Left lung (tissue), 1 donor: Measurements from ENCODE around the gene NKPD1.

DNA sequence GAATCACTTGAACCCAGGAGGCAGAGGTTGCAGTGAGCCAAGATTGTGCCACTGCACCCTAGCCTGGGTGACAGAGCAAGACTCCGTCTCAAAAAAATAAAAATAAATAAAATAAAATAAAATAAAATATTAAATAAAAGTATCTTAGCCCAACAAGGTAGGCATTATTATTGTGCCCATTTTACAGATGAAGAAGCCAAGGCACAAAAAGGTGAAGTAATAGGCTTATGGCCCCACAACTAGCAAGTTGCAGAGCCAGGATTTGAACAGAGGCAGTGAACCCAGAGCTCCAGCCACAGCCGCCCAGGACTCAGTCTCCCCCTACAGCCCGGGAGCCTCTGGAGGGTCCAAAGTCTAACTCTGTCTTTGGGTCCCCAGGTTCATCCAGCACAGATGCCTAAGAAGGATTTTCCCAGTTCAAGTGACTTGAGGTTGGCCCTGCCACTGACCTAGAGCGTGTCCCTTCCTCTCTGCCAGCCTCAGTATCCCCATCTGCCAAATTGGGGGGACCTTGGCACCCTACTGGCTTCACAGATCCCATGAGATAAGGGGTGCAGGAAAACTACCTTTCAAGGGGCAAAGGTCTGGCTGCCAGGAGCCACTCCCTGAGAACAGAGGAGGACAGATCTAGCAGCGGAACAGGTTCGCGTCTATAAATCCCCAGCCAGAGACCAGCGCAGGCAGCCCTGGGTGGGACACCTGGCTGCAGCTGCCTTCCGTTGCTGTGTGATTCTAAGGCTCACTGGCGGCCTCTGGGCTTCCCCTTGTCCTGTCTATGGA is 7.0 kb downstream of the RELB start:
- PRO-cap = no peak

- PRO-cap = bidirectional peak, plus-strand start at chr19:45075711, minus-strand start at chr19:45075392
These were observed 744 bp downstream of the ZNF296 start for GRCh38 chr19:45075483-45075984.

DNA sequence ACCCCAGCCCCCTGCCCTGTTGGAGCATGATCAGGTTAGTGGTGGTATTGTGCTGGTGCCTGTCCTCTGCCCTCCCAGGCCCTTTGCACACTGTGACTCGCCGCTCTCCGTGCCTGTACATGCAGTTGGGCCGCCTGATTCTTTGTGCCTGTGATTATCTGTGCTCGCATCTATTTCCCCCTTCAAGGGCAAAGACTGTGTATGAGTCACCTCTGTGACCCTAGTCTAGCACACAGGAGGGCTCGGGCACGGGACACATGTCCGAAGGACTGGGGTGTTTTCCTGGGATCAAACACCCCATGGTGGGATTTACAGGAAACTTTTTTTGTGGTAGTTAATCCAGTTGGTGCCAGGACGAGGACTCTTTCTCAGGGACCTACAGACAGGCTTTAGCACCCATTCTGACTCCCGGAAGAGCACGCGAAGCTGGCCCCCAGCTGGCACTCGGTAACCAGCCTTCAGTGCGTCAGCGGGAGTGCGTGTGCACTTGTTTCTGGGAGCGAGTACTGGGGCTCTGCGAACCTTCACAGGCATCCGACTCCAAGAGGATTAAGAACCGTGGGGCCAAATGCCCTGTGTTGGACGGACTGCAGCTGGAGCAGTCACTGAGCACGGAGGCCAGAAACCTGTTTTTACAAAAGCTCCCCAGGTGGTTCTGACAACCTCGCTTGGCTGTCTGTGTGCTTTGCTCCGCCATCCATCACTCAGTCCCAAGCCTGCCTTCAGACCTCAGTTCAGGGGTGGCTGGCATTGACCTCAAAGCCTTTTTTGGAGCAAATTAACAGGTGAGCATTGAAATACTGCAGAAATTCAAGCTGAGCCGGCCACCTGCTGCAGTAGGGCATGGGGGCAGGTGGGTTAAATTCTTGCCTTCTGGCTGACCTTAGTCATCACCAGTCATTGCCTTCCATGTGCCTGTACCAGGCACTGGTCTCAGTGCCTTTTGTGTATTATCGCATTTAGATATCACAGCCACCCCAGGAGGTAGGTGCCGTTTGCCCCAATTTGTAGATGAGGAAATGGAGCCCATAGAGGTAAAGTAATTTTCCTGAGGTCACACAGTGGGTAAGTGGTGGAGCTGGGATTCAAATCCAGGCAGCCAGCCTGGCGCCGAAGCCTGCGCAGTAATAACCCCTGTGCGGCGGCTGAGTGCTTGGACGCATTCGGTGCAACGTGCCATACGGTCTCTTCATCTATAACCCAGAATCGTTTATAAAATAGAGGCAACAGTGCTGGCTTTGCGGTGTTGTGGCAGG is 6.9 kb downstream of the PPP1R37 start:
- PRO-cap = no peak

DNA sequence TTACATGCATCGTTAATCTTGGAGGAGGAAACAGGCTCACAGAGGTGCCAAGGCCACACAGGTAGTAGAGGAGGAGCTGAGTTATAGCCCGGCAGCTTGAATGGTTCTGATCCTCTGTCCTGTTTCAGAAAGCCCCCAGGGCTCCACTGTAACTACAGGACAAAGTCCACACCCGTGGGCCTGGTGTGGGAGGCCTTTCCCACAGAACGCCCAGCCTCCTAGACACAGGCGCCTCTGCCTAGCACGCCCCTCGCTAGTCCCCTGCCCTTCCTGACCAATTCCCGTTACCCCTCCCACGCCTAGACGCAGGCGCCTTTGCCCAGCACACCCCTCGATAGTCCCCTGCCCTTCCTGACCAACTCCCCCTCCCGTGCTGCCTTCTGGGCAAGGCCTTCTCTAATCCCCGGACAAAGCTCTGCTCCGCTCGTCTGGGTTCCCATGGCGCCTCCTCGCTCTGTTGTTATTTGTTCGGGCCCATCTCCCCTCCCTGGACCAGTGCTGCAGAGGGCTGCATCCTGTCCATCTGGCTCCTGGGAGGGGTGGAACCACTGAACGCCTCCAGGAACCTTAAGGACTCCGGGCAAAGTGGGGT is 10.9 kb downstream of the PPP1R37 start:
- PRO-cap = no peak

- PRO-cap = no peak
These were observed 24.6 kb downstream of the PPP1R37 start for GRCh38 chr19:45117169-45118305.

GRCh38 chr19:45152084-45153170 is 8.4 kb downstream of the NKPD1 start:
- PRO-cap = no peak

- PRO-cap = no peak
These were observed at the start of gene NKPD1 for GRCh38 chr19:45160698-45161192. Gene NKPD1, minus strand, starts transcription at chr19:45160982.

GRCh38 chr19:45180024-45180837 is 1.6 kb downstream of the BLOC1S3 start:
- PRO-cap = no peak

- PRO-cap = no peak
These were observed 3.5 kb upstream of the CKM start for GRCh38 chr19:45326113-45326554.

DNA sequence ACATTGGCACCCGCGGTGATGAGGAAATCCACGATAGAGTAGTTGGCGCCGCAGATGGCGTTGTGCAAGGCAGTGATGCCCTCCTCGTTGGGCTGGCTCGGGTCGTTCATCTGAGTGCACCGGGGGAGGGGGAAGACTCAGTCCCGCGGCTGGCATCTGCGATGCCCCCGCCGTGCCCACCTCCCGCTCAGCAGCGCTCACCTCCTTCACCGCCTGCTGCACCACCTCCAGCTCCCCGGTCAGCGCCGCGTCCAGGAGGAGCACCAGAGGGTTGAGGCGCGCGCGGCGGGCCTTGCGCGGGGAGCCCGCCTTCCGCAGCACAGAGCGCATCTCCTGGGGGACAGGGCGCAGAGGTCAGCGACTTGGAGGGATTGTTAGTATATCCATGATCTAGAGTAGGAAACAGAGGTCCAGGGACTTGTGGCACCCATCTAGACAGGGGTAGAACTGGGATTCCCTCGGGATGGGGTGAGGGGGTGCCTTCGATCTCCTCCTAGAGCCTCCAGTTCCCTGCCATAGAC is 15.5 kb upstream of the ERCC2 start:
- PRO-cap = unidirectional peak, minus-strand start at position 135 of the sequence

- PRO-cap = no peak
These were observed 245 bp downstream of the PPP1R13L start for GRCh38 chr19:45404673-45404975.

- PRO-cap = no peak
These were observed 8.1 kb downstream of the FOSB start for GRCh38 chr19:45475475-45476637.

- PRO-cap = unidirectional peak, plus-strand start at chr19:45515929
These were observed 8.6 kb downstream of the VASP start for GRCh38 chr19:45515734-45516478.

DNA sequence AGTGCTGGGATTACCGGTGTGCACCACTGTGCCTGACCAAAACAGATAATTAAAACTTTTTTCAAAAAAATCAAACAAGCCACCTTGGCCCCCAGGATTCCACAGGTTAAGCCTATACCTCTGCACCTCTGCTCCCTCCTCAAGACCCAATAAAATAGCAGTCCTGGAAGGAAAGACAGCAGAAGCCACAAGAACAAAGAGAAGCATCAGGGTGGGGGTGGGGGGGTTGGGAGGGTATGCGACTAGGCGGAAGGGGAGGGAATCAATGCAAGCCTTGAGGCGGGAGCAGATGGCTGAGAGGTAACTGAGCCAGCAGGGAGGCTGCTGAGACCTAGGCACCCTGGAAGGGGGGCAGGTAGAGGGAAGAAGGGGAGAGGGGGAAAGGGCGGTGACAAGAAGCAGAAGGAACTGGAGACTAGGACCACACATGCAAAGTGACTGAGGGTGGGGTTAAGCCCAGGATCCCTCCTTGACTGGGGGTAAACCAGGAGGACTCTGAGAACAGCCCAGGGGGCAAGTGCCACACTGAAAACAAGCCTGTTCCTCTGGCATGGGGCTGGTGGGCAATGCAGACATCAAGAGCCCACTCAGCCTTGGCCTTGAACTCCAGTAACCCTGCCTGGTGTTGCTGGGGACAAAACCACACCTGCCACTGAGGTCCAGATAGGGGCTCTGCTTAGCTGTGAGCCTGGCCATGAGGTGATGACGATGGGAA is 20.5 kb downstream of the OPA3 start:
- PRO-cap = no peak

DNA sequence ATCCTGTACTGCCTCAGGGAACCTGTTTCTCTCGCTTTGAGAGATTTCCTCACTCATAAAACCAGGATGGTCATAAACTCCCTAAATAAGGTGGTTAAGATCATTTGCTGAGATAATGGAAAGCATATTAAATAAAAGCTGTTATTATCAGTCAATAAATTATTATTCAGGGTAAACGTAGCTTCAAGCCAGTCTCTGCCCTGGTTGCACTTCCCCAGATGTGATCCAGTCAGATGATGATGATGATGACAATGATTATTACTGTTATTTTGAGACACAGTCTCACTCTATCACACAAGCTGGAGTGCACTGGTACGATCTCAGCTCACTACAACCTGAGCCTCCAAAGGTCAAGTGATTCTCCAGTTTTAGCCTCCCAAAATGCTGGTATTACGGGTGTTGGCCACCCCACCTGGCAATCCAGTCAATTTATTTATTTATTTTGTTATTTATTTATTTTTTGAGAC is 16.8 kb downstream of the OPA3 start:
- PRO-cap = no peak

DNA sequence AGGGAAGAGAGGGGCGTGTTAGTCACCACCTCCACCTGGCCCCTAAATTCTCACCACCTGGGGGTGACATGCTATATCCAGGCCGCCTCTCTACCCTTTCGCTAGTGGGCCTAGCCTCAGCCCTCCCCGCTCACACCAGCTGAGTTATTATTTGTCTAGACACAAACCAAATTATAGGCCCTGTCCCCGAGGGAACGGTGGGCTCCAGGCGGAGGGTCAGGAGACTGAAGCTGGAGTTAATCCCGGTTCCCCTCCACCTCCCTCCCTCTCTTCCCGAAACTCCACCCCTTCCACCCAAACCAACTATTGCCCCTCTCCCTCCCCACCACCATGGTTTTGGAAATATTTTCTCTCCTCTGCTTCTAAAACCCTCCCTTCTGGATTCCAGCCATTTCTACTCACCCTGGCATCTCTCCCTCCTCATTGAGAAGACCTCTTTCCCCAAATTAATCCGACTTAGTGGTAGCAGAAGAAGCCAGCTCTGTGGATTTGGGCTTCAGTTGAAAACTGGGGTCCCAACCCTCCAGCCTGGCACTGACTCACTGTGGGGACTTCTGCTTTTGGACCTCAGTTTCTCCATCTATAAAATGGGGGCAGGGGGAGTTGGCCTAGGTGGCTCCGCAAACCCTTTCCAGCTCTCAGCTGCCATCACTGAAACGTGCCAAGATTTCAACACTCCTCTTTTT is 1.7 kb downstream of the GPR4 start:
- PRO-cap = no peak

GRCh38 chr19:45668545-45668798 is 451 bp downstream of the GIPR start:
- PRO-cap = no peak

- PRO-cap = no peak
These were observed 8.7 kb downstream of the FBXO46 start for GRCh38 chr19:45721937-45722381.

- PRO-cap = no peak
These were observed 8.8 kb upstream of the RSPH6A start for GRCh38 chr19:45823567-45824582.

GRCh38 chr19:45881743-45882487 is 4.0 kb downstream of the IRF2BP1 start:
- PRO-cap = no peak